Mesenchymal stem cell of the bone marrow (primary cell): ENCODE results near the genes DPPA2, TAGLN3, GCSAM and CFAP44.

DNA sequence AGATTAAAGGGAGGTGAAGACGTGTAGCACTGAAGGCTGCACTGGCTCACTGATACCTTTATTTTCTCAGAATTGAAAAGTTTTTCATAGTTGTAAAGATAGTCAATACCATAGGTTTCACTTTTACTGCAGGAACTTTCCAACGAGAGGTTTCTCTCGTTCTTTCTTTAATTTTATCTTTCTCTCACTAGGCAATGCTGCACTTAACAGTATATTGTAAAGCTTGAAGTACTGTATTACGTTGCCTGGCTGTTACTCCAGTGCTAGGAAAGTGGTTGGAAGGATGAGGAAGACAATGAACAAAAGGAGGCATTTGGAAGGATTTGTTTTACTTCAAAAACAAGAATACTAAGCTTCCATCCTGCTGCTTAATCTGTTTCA, 521 bp upstream of the IFT57 start:
- CAGE, long polyA plus RNA = no peak

DNA sequence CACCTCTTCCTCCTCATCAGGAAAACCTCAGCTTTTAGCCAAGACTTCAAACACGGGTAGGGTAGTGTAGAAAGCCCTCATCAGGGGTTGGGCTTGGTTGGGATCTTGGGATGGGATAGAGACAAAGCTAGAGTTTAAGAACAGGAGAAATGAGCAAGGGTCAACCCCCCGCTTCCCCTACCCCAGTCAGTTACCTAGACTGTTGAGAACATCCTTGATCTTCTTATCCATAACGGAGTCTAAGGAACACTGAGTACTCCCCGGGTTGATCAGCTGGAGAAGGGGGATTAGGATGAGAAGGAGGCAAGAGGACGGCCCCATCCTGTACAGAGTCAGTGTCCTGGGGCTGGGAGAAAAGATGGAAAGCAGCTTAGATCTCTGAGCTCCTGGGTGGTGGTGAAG, 344 bp downstream of the RETNLB start:
- CAGE, long polyA plus RNA = no peak

- CAGE, long polyA plus RNA = no peak
Observed at GRCh38 chr3:109316092-109316978, at the start of gene DPPA2. TSS of gene DPPA2 (minus strand) at chr3:109316517.

DNA sequence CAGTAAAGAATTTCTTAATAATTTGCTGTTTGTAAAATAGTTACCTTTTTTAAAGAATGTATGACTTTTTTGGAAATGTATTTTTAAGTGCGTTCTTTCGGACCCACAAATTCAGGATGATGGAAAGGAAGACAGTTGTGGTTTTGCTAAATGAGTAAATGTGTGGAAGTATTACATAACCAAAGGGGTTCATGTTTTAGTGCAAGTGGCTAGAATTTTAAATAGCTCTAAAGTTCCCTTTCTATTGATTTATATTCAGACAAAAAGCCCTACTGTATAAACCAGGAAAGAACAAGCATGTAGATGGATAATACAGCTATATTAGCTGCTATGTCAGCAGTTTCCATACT, 760.2 kb upstream of the NECTIN3 start:
- CAGE, long polyA plus RNA = no peak

DNA sequence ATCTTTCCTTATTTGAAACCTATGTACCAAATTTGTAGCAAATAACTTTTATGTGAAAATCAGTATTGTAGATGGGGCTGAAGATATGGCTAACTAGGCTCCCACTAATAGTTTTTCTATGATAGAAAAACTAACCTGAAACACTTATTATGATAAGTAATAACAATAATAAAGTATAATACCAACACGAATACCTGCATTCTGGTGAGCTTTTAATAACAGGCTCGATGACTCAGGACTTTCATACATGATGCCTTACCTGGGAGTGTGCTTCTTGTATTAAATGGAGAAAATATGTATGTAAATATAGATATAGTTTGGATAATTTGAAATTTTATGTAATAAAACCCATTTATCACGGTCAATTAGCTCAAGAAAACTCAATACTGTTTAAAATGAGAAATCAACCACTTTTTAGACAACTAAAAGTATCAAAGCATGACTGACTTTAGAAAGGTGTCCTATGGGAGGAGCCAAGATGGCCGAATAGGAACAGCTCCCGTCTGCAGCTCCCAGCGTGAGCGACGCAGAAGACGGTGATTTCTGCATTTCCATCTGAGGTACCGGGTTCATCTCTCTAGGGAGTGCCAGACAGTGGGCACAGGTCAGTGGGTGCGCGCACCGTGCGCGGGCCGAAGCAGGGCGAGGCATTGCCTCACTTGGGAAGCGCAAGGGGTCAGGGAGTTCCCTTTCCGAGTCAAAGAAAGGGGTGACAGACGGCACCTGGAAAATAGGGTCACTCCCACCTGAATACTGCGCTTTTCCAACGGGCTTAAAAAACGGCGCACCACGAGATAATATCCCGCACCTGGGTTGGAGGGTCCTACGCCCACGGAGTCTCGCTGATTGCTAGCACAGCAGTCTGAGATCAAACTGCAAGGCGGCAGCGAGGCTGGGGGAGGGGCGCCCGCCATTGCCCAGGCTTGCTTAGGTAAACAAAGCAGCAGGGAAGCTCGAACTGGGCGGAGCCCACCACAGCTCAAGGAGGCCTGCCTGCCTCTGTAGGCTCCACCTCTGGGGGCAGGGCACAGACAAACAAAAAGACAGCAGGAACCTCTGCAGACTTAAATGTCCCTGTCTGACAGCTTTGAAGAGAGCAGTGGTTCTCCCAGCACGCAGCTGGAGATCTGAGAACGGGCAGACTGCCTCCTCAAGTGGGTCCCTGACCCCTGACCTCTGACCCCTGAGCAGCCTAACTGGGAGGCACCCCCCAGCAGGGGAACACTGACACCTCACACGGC, 182.8 kb upstream of the NECTIN3 start:
- CAGE, long polyA plus RNA = no peak

GRCh38 chr3:111019061-111019424, 52.6 kb upstream of the NECTIN3 start:
- CAGE, long polyA plus RNA = no peak

DNA sequence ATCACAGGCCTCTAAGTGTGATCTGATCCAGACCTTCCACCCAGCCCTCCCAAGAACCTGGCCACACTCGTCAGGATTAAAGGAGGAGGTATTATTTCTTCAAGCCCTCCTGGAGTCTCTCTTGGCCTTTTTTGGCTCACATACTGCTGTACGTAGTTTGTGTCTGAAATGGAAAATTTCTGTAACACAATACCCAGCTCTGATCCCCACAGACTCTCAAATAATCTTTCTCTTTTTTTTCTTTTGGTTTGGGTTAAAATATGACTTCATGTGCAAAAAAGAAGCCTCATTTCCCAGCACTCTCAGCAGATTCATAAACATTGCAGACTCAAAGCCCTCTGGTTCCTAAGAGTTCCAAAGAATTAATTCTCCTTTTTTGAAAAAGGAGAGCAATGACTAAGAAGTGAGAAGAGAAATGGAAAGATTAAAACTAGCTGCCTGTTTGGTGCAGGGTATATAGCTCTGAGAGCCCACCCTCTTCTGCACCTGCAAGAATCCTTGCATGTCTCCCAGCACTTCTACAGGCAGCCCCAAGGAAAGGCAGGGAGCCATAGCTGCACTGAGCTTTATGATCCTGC, 88.2 kb downstream of the PLCXD2 start:
- CAGE, long polyA plus RNA = no peak

DNA sequence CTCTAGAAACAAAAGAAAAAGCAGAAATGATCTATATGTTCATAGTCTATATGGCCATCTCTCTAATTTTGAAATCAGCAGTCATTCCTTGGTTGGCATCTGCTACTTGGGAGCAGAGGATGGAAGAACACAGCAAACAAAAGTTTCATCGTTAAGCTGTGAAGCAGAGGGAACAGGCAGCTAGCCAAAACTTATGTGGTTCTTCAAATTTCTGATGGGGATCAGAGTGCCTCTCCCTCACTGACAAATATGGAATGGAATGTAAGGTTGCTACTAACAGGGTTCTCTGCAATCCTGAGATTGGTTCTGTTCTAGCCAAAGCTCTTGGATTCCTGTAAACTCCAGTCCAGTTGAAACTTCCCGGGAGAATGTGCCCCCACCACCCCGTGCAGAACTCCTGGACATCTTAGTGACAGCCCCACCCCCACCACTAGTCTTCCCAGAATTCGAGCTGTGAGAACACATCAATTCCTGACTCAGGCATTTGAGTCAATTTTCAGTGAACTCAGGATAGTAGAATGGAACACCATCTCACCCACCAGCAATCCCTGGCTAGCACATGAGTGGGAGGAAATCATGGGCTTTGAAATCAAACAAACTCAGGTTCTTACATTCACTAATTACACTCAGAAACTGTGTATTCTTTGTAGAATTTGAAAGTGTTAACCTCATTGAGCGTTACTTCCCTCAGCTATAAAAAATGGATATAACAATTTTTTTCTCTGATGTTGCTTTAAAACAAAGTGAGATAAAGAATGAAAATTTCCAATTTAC, 55.8 kb upstream of the PHLDB2 start:
- CAGE, long polyA plus RNA = no peak

- CAGE, long polyA plus RNA = no peak
Observed at GRCh38 chr3:111985582-111986005, 6.8 kb downstream of the ABHD10 start.

DNA sequence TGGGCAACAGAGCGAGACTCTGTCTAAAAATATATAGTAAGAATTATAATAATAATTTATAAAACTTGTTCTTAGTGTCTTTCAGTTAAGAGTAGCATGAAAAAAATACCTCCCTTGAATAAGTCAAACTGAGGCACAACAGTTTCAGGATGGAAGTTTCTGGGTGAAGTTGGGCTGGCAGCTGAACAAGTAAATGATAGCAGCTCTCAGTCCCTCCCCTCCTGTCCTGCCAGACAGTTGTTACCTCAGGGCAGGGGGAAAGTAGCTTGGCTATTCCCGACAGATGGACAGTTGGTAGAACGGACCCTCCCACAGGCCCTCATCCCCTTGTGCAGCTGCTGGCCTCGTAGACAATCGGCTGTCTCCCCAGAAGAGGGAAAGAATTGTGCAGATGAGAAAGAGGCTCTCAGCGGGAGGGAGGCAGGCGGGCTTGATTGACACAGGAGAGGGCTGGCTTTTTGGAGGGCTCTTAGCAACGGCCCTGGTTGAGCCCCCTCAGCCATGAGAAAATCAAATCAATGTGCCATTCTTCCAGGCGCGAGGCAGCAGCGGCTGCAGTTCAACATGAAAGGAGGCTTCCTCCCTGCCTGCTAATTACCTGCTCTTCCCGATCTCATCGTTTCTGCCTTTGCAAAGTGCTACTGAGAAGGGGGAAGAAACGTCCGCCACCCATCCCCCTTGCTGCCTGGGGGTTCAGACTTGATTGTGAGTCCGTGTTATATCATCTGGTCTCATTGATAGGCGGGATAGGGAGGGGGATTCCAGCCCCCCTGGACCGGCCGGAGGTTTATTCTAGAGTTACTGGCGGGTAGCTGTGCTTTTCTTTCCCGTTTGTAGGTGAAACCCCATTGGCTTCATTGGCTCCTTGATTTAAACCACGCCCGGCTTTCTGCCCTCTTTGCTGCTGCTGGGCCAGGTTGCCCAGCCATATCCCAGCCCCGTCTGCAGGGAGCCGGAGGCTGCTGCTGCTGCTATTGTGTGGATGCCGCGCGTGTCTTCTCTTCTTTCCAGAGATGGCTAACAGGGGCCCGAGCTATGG, at the start of gene TAGLN3:
Gene TAGLN3, plus strand, starts transcription at position 513 of the 1,039 bp plus-strand sequence.
- CAGE, long polyA plus RNA = no peak

- CAGE, long polyA plus RNA = no peak
Observed at GRCh38 chr3:112074964-112075513, 11.2 kb upstream of the C3orf52 start.

DNA sequence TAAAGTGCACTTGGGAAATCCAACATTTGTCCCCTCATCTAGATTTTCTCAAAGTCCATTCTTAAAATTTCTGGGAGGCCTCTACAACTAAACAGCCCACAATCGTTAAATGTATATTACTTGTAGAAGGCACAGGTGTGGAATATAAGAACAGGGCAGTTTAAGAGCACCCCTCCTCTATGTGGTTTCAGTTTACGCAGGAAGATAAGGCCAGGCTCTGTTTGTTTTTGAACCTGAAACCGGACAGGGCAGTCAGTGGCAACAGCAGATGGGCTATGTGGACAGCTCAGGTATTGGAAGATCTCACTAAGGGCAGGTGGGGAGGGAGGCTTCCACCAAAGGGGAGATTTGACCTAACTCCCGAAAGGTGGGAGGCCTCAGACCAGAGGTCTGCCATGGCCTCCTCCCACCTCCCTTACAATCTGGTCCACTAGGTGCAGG, 5.0 kb downstream of the C3orf52 start:
- CAGE, long polyA plus RNA = no peak

GRCh38 chr3:112120248-112120804, 12.7 kb downstream of the GCSAM start:
- CAGE, long polyA plus RNA = no peak

- CAGE, long polyA plus RNA = no peak
Observed at GRCh38 chr3:112132401-112133640, at the start of gene GCSAM. TSS of gene GCSAM (minus strand) at chr3:112133248.

- CAGE, long polyA plus RNA = no peak
Observed at GRCh38 chr3:112134301-112135341, 1.6 kb upstream of the GCSAM start.

GRCh38 chr3:112321833-112322360, 11.1 kb upstream of the CD200 start:
- CAGE, long polyA plus RNA = no peak

- CAGE, long polyA plus RNA = no peak
Observed at GRCh38 chr3:113241483-113242712, 30.5 kb downstream of the BOC start.

DNA sequence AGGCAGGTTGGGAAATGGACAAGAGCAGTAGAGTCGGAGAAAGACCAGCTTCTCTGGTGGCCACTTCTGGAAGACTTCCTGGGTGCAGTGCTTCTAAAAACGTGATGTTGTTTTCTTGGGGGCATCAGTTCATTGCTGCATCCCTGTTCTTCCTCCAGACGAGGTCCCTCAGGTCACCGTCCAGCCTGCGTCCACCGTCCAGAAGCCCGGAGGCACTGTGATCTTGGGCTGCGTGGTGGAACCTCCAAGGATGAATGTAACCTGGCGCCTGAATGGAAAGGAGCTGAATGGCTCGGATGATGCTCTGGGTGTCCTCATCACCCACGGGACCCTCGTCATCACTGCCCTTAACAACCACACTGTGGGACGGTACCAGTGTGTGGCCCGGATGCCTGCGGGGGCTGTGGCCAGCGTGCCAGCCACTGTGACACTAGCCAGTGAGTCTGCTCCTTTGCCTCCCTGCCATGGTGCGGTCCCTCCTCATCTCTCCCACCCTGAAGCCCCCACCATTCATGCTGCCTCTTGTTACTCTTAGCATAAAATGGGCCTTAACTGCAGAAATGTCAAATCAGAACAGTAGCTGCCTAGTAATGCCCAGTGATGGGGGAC, 39.1 kb downstream of the BOC start:
- CAGE, long polyA plus RNA = no peak

DNA sequence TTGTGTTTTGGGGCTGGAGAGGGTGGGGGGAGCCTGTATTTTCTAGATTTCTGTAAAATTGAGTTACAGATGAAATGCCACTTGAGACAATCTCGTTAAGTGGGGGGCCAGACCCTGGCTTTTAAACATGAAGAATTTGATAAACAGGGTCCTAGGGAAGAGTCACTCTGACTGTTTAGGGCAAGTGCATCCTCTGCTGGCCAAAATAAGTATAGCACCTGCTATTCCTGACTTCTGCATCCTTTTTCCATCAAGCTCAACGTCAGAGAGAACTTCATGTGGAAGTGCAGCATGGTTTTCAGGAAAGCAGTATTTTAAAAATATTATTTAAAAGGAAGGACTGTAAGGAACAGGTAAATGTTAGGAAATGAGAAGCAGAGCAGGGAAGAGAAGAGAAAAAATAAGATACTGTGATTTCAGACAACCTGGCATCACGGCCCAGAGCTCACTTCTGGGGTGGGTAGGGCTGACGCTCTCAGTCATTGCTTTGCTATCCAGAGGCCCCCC, 76.8 kb downstream of the BOC start:
- CAGE, long polyA plus RNA = no peak

- CAGE, long polyA plus RNA = no peak
Observed at GRCh38 chr3:113440848-113441811, at the start of gene CFAP44. TSS of gene CFAP44 (minus strand) at chr3:113441493.